ENCODE measurements around the gene PDE8A.

- RRBS = no CpG with 5 or more reads among the region's 15 CpGs
These were observed 2.0 kb downstream of the SLC28A1 start for GRCh38 chr15:84886315-84887109.

DNA sequence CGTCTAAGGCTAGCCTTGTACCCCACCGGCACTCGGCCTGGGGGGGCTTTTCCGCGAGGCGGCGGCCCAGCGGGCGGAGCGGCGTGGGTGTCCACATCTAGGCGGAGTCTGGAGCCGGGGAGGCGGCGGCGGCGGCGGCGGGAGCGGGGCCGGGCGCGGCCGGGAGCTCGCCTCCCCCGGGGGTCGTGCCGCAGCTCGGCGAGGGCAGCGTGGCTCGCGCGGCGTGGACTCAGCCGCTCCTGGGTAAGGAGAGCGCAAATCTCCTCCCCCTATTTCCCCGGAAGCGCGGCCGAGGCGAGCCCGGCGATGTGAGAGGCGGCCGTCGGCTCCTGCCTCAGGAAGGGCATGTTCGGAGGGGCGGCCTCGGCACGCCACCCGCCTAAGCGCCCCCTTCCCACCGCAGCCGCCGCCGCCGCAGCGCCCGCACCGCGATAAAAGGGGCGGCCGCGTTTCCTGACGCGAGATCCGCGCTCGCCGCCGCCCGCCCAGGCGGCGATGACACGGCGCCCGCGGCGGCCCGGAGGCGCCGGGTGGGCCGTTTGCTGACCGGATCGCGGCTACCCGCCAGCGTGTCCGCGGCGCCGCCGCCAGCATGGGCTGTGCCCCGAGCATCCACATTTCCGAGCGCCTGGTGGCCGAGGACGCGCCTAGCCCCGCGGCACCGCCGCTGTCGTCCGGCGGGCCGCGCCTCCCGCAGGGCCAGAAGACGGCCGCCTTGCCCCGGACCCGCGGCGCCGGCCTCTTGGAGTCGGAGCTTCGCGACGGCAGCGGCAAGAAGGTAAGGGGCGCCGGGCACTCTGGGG lies at the start of gene PDE8A:
Gene PDE8A, plus strand, starts transcription at position 286 of the 803 bp plus-strand sequence.
- RRBS = 1% methylated on average over 39 of the region's 124 CpGs

DNA sequence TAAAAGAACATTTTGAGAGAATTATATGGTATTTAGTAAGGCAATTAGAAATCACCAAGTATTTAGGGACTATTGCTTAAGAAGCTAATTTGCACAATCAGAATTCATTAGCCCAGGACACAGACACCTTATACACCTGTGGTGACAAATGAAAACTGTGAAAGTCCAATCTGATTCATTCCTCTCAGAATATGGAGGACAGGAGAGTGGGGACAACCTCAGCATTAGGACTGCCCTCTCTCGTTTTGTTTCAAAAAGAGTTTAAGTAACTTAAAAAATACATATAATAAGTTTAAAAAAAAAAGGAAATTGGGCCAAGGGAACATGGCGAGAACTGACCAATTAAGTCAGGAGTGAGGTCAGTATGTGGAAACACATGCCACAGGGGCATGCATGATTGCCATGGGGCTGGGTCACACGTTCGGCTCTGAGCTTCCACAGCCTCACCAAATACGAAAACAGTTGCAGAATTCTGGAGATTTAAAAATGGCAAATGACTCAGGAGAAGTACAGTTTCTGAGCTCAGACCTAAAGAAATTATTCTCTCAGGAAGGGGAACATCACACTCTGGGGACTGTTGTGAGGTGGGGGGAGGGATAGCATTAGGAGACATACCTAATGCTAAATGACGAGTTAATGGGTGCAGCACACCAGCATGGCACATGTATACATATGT lies 24.0 kb downstream of the PDE8A start:
- RRBS = no CpG with 5 or more reads among the region's 6 CpGs

DNA sequence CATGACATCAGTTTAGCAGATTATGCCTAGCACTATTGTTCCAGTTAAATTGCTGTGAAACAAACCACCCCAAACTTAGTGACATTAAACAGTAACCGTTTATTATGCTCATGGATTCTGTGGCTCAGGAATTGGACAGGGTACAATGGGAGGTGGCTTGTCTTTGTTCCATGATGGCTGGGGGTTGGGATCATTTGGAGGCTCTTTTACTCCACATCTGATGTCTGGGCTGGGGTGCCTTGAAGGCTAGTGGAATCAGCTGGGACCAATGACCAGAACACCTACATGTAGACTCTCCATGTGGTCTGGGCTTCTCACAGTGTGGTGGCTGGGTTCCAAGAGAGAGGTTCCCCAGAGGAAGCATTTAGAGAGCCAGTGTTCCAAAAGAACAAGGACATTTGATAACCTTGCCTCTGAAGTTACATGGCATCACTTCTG lies 44.5 kb downstream of the PDE8A start:
- RRBS = no CpG with 5 or more reads among the region's 1 CpG

- RRBS = no CpG with 5 or more reads among the region's 19 CpGs
These were observed 187.0 kb downstream of the PDE8A start for GRCh38 chr15:85168626-85169155.

DNA sequence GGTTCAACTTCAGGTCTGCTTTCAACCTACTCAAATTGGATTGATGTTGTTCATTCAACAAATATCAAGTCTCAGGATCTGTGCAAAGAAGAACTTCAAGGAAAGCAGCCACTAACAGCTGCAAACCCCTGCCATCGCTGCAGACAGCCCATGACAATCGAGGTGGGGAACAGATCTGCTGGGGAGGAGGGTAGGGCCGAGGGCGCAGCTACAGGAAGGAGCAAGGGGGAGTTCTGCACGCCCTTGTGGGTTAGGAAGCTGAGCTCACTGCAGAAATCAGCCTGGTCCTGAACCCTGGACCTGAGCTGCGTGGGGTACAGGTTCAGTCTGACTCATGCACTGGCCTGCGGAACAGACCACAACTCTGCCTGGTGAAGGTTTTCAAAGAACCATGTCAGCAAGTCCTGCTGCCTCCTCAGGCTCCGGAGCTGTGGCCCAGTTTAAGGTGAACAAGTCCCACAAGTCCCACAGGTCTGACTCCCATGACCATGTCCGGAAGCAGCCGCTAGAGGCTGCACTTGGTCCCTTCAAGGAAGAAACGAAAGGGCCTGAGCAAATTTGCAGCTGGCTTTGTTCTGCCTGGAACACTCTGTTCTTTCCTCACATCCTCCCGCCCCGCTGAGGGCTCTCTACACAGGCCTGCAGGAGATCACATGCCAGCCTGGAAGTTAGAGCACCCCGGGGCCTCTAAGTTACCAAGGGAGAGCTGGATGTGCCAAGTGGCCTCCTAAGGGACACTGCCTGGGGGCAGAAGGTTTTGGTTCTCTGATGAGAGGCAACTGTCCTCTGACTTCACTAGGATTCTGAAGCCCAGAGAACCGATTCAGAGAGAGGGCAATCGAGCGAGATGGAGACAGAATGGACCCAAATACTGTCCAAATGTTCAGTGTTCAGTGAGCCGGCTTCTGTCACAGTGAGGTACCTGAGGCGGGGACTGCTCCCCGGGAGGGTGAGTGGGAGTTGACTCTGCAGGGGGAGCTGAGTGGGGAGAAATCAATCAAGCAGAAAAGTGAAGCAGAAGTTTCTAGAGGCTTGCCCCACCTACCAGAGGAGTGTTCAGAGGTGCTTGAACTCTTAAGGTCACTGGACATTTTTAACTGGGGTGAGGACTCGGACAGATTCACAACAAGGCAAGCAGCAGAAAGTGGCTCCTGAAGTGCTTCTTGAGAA lies 49.2 kb upstream of the AKAP13 start:
- RRBS = 69% methylated on average over 5 of the region's 21 CpGs

GRCh38 chr15:85534042-85534539 lies 153.7 kb downstream of the AKAP13 start:
- RRBS = no CpG with 5 or more reads among the region's 4 CpGs

DNA sequence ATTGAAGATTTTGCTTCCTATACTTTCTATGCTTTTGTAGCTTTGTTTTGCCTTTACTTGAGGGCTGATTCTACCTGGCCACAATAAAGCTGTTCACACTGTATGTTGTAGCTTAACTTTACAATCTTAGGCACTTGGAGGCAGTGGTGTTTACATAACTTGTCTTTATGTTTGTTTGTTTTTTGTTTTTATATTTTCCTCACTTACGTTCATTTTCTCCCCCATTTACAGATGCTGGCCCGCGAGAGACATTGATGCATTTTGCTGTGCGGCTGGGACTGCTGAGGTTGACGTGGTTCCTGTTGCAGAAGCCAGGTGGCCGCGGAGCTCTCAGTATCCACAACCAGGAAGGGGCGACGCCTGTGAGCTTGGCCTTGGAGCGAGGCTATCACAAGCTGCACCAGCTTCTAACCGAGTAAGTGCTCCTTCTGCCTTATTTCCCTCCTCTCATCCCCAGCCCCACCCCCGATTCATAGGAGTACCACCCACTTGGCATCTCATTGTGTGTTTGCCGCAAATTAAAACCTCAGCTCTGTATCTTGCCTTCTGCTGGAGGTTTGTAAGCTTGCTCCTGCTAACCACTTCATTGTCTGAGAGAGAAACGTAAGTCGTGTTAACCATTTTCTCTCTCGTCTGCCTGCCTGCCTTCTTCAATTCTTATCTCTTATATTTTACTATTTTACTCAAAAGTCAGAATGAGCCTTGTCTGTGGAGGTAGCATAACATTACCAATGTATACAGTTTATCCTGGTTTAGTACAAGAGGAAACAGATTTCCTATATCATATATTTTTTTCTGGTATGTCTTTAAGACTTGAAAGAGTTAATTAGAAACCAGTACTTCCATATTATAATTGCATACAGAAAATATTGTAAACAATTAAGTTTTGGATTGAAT lies 163.4 kb downstream of the AKAP13 start:
- RRBS = no CpG with 5 or more reads among the region's 16 CpGs

GRCh38 chr15:85624307-85625181 lies 170.2 kb downstream of the KLHL25 start:
- RRBS = no CpG with 5 or more reads among the region's 8 CpGs

DNA sequence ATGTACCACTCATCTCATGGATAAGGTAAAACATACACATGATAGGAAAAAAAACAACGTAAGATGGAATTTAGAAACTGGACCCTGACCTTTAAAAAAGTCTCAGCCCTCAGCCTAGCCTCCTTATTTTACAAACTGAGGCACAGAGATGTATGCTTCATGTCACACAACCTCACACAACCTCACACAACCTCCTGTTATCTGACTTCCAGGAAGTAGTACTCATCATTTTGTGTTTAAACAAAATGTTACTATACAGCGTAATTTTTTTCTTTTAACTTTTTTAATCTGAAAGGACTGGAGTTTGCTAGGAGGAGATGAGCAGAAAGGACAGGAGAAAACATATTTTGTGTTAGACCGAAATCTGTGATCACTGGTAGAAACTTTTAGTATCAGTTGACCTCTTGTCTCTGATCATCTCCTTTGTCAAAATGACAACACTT lies 107.7 kb downstream of the KLHL25 start:
- RRBS = no CpG with 5 or more reads among the region's 3 CpGs

DNA sequence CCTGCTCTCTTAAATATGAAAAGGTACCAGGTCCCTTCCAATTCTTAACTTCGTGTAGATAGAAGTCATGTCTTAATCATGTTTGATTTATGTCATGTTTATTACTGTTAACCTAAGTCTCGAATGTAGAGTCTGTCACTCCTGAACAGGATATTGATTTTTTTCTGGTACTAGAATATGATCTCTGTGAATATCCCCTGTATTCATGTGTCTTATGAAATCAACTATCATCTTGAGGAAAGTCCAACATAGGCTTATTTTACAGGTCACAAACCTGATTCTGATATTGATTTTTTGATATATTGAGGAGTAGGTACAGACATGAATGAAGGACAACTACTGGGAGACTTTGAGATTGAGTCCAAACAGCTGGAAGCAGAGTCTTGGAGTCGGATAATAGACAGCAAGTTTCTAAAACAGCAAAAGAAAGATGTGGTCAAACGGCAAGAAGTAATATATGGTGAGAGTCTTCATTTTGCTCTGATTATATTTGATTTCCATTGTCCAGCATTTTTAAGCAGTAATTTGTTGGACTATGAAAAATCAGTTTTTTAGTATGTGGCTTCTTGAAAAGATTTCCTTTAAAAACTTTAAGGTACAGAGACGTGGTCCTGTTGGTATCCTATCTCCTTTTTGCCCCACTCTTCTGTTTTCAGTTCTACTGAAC lies 76.9 kb downstream of the KLHL25 start:
- RRBS = no CpG with 5 or more reads among the region's 5 CpGs

DNA sequence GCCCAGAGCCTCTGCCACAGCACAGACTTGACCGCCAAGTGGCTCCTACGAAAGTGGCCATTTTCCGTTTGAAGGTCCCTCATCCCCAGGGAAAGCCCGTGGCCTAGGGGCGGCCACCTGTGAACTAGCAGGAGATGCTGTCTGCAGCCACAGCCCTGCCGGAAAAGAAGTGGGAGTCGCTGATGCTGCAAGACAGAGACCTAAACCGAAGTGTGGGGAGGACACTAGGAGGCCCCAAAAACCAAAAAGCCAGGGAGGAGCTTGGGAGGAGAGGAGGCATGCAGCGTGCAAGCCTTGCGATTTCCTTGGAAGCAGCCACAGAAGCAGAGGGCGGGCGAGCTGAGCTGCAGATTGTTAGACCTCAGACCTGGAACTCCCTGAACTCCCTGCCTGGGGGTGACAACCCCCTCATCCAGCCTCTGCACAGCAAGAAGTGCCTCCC lies 43.9 kb downstream of the KLHL25 start:
- RRBS = no CpG with 5 or more reads among the region's 12 CpGs

DNA sequence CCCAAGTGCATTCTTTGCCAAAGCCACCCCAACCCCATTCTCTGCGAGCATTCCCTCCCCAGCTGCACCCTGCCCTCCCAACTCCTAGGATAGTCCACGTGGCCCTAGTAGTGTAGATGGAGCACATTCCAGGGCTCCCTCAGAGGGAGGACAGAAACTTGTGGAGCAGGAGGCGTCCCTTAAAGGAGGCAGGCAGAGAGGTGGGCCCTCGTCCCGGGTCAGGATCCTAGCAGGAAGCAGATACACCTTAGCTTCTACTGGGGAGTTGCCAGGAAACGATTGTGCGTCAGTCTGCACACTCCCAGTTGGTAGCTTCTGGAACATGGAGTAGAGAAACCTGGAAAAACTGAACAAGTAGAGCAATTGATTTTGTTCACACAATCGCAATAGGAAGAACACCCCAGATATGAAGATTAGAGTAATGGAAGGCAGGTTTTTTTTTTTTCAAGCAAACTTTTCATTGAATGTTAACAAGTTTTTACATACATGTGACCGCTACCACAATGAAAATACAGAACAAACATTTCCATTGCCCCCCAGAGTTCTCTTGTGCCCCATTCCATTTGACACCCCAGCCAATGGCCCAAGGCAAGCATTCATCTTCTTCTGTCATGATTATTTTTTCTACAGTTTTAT lies 44.0 kb upstream of the KLHL25 start:
- RRBS = no CpG with 5 or more reads among the region's 9 CpGs

GRCh38 chr15:87944694-87945330 lies 311.7 kb downstream of the NTRK3 start:
- RRBS = no CpG with 5 or more reads among the region's 9 CpGs

DNA sequence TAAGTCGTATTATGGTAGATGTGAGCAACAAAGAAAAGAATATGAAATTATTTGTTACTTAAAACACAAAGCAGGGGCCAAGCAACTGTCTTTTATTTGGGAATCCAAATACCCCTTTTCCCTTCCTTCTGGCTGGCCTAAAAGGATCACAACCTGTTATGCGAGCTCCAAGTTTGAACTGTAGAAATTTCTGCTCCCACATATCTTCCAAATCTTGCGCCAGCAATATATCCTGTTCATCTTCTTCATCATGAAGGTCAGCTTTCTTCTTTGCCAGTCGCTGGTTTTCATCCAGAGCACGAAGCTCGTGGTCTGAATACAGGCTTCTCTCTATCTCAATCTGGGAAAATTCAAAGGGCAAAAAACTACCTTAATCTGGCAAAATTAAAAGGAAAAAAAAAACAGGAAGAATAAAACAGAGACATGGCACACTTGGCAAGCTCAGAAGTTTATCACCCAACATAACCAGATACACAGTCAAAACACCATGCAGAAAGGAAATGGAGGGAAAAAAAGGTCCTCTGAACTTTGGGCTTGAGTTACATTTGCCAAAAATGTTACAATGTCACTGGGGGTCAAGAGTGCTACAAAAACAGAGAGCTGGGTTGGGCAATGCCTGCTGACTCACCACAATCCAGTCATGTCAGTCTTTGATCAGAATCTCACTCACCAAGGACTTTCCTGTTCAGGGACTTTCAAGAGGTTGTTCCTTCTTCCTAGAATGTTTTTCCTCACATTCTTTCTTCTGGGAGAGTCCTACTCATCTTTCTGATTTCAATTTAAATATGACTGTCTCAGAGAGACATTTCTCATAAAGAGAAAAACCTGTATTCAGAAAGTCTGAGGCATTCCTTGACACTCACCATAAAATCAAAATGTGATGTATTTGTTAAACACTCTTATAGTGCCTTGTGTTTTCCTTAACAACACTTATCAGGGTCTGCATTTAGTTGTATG lies 1.5 kb downstream of the MRPL46 start:
- RRBS = no CpG with 5 or more reads among the region's 6 CpGs

GRCh38 chr15:88603956-88604251 lies 17.2 kb upstream of the AEN start:
- RRBS = 25% methylated on average over 6 of the region's 14 CpGs

- RRBS = no CpG with 5 or more reads among the region's 2 CpGs
These were observed 6.3 kb downstream of the AEN start for GRCh38 chr15:88627441-88627822.